Diencephalon (tissue), 2 donors: ENCODE measurements around a stretch of chr1.

- RAMPAGE, long total RNA, result no peak
These were observed 4.8 kb downstream of the CLCNKA start for GRCh38 chr1:16026500-16027272.

- RAMPAGE, long total RNA, result no peak
These were observed 8.8 kb downstream of the FAM131C start for GRCh38 chr1:16064307-16065301.

DNA sequence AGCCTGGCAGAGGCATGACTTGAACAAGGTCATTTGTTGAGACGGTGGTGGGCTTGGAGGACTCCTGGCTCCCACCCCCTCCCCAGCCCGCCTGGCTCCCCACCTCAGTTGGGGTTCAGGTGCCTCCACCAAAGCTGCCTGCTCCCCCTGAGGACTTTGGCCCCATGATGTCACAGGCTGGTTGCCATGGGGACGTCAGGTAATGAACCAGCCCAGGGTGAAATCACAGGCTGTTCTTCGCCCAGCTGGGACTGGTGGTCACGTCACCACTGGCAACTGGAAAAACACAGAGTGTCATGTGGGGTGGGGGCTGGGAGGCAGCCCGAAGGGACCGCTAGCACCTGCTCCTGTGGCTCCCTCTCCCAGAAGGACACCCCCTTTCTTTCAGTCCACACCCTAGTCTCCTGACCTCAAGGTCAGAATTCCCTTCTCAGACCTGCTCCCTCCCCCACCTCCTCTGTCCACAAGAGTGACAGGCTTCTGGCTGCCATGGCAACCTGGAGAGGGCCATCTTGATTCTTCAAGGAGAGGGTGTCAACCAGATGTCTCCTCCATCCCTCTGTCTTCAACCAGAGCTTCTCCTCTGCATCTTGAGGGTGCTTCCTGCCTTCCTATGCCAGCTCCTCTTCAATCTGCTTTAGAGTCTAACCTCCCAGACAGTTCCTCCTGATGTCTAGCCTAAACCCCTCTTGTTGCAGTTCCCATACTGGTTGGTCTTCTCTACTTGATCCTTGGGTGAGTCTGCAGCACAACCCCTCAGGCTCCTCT is 6.2 kb downstream of the FAM131C start:
- RAMPAGE, long total RNA, result no peak

DNA sequence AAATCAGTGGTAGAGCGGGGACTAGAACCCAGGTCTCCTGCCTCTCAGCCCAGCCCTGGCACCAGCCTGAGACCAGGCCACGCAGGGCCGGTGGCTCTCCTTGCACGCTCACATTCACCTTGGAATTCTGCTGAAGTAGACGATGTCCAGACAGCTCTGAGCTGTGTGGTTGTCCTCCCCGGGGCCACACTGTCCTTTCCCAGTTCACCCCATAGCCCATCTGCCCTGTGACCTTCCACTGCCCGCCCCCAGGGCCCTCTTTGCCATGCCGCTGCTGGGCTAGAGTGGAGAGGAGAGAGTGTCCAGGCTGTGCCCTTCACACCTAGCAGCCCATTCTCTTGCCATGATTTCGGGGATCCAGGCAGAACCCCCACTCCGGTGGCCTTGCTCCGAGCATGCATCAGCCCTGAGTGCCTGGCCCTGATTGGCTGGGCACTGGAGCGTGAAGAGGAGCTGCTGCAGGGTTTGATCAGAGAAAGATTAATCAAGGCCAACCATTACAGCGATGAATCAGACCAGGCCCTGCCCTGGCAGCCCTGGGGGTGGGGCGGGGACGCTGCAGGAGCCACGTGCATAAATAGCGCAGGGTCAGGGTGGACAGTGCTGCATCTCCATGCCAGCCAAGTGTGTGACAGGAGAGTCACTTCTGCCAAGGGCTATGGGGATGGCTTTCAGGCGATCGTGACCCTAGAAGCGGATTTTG is 3.2 kb upstream of the FAM131C start:
- RAMPAGE, long total RNA, result no peak

DNA sequence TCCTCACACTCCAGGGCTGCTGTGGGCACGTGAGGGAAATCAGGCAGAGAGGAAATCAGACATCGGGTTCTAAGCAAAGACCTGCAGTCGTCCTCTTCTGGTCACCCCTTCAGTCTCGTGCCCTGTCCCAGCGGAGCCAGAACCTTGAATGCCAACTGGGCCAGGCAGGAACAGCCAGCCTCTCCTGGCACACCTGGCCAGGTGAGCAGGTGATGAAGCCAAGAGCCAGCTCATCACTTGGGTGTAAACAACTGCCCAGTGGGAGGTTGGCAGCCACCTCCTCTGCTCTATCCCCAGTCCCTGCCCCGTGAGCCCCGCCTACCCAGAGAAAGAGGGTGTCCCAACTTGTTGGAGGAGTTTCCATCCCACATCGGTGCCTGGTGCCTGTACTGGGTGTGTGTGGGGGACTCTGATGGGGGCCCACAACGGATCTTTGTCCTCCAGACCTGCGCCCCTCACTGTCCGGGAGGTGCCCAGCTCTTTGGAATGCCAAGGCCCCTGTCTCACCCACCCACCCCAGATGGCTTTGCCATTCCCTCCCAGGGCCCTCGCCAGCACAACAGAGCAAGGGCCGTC is 17.8 kb upstream of the FAM131C start:
- RAMPAGE, long total RNA, result no peak

GRCh38 chr1:16112943-16113441 is 39.5 kb upstream of the FAM131C start:
- RAMPAGE, long total RNA, result no peak

DNA sequence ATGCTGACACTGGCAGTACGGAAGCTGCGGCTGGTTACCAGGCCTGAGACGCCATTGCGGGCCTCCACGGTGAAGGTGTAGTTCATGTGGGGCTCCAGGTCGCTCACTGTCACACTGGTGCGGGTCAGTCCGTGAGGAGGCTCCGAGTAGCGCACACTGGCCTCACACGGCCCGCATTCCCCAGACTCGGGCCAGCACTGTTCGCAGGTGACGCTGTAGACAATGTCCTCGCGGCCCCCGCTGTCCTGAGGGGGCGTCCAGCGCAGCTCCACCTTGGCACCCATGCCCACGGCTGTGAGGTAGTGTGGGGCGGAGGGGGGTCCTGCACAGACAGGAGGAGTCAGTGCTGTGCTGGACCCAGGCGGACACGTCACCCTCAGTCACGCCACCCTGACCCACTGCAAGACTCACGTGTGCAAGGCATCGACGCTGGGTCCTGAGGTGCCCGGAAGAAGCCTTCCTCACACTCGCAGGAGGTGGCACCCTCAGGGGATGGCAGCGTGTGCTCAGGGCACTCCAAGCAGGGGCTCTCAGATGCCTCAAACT is 17.9 kb downstream of the EPHA2 start:
- RAMPAGE, long total RNA, result no peak

DNA sequence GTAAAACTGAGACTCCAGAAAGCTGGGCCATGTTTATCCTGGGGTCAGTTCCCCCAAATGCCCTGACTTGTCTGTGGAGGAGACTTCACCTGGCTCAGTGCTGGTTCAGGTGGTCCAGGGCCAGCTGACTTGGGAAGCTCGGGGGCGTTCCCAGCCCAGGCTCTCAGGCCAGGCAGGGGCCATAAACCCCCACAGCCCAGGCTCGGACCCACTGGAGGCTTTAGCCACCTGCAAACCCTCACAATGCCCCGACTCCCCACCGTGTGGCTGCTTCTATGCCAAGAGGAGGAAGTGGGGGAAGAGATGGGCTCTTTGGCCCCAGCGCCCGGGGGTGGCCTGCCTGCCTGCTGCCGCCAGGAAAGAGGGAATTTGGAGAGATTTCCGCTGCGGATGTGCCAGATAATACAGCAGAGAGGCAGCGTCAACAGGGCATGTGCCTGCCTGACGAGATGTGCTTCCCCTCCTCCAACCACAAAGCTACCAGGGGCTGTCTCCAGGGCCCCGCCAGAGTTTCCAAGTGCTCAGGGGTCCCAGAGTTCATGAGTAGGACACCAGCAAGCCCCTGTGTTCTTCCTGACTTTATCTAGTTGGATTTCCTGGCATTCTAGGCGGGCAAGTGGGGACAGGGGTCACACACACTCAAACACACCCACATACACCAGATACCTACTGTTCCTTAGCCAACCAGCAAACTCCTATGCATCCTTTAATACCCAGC is 14.3 kb downstream of the EPHA2 start:
- RAMPAGE, long total RNA, result no peak

GRCh38 chr1:16217934-16218608 is 5.6 kb upstream of the ARHGEF19 start:
- RAMPAGE, long total RNA, result no peak

- RAMPAGE, long total RNA, result no peak
These were observed 12.9 kb downstream of the SZRD1 start for GRCh38 chr1:16379979-16380370.

DNA sequence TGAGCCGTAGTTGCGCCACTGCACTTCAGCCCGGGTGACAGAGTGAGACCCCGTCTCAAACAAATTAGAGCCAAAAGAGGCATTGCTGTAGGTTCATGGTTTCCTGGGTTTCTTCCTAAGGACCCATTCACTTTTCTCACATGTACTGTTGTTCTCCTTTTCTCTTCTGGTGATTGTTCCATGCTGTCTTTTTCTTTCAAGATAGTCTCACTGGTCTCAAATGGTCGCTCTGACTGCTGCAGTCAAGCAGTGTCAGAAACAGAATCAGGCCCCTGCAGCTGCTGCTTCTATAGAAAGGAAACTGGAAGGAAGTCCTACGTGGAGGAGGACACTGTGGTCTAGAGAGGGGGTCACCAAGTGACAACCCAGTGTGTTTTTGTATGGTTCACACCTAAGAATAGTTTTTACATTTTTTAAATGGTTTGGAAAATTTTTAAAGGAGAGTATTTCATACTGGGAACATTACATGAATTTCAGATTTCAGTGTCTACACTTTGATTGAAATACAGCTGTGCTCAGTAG is 2.4 kb downstream of the NECAP2 start:
- RAMPAGE, long total RNA, result no peak

GRCh38 chr1:16473015-16473864 is 32.7 kb downstream of the NECAP2 start:
- RAMPAGE, long total RNA, result no peak

DNA sequence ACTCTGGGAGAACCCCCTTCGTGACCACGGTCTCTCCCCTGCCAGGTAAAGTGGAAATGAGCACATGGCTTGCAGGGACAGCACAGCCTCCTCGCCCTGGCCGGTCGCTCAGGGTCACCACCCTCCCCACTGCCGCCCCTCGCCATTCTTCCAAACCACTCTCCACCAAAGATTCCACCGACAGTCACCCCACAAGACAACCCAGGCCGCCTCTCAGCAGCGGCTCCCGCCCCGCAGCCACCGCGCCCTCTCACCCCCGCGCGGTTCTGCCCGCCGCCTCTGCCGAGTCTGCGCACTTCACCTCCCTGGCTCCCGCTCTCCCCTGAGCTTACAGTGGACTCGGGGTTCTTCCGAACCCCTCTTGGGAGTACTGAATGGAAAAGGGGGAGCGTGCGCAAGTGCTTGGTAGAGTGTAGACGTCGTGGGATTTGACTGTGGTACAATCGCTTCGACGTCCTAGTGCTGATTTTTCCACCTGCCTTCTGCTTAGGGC is 93.7 kb downstream of the NECAP2 start:
- RAMPAGE, long total RNA, result no peak

- RAMPAGE, long total RNA, result no peak
These were observed 173.3 kb downstream of the NECAP2 start for GRCh38 chr1:16613820-16614291.

- RAMPAGE, long total RNA, result no peak
These were observed 186.2 kb downstream of the NECAP2 start for GRCh38 chr1:16626750-16627122.

GRCh38 chr1:16685816-16686384 is 235.8 kb upstream of the CROCC start:
- RAMPAGE, long total RNA, result no peak

DNA sequence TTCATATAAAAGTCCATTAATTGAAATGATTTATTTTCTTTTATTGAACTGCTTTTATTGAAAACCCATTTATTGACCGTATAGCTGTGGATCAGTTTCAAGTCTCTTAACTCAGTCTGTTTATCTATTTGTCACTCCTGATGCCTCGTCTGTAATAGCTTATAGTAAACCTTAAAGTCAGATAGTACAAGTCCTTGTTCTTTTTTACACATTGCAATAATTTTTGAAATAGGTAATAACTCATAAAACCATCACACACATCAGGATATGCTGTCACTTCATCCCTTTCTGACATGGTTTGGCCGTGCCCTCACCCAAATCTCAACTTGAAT is 52.0 kb upstream of the CROCC start:
- RAMPAGE, long total RNA, result no peak

DNA sequence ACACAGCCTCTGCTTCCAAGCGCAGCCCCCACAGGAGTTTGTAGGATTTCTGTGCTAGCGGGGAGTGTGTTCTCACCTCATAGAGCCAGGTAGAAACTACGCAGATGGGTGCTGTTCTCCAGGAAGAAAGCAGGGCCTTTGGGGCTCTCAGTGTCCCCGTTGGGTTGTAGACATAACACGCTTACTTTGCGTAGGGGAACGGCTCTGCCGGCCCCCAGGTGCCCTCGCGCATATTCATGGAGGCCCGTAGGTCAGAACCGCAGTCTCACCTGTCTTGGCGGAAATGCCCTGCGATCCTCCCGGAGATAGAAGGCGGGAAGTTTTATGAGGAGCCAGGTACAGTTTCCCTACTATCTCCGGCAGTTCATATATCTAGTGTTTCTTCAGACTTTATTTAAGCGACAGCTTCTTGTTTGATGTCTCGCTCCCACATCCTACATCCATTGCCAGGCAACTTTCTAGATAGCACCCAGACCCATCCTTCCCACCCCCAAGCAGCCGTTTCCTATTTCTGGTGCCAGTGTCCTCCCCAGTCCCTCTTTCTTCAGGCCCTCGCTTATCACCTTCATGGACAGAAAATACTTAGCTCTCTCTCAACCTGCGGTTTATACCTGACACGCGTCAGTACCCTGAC is 25.1 kb upstream of the CROCC start:
- RAMPAGE, long total RNA, result no peak

- RAMPAGE, long total RNA, result no peak
These were observed 29.8 kb downstream of the PADI2 start for GRCh38 chr1:17089368-17090026.

DNA sequence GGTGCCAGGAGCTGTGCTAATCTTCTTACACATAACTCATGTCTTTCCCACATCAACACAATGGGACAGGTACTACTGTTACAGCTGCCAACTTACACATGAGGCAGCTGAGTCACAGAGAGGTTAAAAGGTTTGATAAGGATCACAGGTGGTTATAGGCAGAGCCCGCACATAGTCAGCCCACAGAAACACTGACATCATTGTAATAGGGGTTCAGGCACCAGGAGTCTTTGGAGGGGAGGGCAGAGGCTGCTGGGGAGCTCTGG is 354 bp upstream of the PADI1 start:
- RAMPAGE, long total RNA, result no peak